Smooth muscle cell (in vitro differentiated cells): ENCODE data around the gene LNX2.

DNA sequence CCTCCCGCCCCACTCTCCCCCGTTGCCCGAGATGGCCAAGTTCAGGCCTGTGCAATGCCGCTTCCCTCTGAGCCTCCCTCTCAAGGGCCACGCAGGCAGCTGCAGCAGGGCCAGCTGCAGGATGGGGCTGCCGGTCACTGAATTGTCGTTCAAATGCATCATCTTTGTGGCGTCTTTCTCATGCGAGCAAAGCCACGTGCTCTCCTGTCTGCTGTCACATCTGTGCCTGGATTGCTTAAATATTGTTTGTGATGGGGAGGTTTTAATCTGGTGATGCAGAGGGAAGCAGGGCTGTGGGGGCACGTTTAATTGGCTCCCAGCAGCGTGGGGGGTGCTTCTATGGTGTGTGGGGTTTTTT is 26.6 kb downstream of the SHISA2 start:
- RAMPAGE, long total RNA = no peak

GRCh38 chr13:26254573-26255056 is 686 bp downstream of the CDK8 start:
- RAMPAGE, long total RNA = no peak

DNA sequence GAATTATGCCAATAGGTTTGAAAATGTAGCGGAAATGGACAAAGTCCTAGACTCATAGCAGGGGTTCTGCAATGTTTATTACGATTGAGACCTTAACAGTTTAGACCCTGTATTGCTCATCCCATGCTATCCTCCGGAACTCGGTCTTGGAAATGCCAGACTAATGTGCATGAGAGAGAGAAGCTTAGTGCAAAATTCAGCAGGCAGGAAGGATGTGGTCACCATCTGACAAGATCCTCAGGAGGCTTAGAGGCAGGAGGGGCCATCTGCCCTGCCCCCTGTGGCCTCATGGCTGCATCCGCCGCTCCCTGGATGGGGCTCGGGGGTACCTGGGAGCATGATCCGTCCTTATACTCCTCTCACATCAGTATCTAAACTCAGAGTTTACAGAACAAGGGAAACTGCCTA is 39.4 kb downstream of the GPR12 start:
- RAMPAGE, long total RNA = no peak

- RAMPAGE, long total RNA = no peak
These were observed 195.5 kb upstream of the GPR12 start for GRCh38 chr13:26956176-26956457.

GRCh38 chr13:26972017-26972452 is 199.6 kb downstream of the USP12 start:
- RAMPAGE, long total RNA = no peak

DNA sequence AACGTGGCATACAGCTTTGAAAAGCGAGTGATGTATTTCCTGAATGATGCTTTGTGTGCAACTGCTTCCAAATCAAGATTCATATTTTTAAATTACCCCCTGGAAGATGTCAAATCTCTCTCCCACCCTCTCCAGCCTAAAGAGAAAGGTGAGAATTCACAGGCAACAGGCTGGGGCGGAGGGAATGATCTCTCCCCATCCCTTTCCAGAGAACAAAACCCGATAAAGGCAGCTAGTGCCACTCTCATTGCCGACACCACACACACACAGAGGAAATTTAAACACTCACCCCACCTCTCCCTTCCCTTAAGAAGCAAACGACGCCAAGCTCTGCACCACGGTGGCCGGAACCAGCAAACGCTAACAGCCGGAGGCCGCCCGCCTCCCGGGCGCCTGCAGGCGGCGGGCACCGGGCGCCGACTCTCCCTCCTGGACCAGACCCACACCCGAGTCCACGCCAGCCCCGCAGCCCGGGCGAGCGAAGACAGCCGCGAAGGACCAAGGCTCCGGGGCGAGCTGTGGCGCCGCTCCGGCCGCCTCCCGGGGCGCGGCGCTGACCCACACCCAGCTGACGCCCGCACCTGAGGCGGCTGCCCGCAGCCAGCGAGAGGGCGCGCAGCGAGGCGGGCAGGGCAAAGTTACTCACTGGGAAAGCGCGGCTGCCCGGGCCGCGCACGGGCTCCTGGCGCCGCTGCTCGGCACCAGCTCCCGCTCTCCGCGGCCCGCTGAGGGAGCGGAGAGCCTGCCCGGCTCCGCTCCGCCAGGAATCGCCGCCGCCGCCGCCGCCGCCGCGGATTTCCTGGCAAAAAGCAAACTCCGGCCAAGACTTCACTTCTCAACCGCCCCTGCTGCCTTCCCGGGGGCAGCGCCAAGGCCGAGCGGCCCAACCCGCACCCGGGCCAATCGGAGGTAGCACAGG is at the start of gene LNX2:
TSS of gene LNX2 (minus strand) at position 801 of the 919 bp plus-strand sequence.
- RAMPAGE, long total RNA = no peak

GRCh38 chr13:27868784-27869137 is 51.0 kb upstream of the PDX1 start:
- RAMPAGE, long total RNA = no peak

GRCh38 chr13:27917070-27917895 is 2.5 kb upstream of the PDX1 start:
- RAMPAGE, long total RNA = no peak

DNA sequence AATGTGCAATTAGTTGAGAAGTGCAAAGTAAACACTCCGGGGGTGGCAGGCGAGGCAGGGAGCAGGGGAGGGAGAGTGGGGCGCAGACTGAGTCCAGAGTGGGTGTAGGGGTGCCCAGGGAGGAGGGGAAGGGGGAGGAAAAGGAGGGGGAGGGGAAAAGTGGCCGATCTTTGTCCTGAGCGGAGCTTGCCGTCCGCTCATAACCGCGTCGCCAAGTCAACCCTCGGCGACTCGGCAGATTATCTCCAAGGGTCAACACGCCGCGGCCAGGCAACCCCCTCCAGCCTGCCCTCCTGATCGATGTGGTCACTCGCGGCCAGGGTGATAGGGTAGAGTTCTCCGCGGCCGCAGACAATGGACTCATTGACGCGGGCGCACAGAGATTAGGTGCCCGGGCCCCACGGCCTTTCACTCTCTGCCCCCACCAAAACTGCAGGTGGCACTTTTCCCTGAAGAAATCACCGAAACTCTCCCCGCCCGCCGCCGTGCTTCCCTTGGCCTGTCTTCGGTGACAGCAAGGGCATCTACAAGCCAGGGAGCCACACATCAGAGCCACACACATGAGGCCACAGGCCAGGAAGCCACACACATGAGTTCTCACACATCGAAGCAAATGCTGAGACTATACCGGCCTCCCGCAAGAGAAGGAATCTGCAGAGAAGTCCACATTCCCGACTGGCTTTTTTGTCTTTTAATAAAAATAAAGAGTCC is 1.7 kb upstream of the PDX1 start:
- RAMPAGE, long total RNA = no peak

DNA sequence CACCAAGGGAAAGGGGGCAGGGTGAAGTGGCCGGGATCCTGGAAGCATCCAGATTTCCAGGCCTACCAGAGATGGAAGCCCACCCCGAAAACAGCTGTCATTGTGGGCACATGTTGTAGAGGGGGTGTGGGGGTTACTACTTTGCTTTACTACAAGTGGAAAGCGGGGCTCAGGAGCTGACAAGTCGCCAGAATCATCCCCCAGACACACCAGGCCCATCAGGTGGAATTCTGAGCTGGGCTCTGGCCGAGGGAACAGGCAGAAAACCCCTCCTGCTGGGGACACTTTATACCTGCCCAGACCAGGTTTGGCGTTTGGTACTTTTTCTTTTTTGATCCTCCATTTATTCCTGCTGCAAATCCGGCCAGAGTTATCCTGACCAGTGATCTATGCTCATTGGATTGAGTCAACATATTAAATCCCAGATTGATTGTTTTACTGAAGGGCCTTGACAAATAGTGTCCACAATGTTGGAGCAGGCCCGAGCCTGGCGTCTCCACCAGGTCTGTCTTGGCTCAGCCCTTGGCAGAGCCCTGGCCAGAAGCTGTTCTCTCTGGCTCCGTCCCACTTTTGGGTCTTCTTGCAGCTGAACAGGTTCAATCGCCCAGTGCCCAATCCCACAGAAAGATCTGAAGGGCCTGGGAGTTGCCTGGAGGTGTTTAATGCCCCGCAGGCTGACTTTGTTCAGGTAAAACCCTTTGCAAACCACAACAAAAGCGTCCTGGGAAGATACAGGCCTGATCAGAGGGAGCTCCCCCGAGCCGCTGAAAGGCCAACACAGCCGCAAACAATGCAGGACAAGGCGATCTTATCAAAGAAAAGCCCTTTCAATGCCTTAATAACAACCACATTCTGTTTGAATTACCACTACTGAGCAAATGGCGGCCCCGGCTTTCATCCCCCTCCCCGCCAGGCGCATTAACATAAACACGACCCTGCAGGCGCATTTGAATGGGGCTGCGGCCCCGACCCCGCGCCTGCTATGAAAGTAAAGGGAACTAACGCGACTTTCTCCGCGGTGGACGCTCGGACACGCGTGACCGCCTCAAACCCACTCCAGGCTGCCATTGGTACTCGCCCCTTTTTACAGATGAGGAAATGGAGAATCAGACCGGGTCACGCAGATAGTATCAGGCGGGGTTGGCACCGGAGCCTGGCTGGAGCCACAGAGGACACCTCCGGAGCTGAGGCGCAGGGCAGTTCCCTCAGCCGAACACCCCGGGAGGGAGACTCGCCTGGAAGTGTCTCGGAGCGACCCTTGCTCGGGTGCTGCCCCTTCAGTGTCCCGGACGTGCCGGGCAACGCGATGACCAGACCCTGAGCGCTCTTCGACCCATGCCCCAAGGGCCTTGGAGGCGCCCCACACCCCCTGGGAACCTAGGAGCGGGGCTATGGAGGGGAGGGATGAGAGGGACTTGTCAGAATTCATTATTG is 3.3 kb downstream of the CDX2 start:
- RAMPAGE, long total RNA = no peak

DNA sequence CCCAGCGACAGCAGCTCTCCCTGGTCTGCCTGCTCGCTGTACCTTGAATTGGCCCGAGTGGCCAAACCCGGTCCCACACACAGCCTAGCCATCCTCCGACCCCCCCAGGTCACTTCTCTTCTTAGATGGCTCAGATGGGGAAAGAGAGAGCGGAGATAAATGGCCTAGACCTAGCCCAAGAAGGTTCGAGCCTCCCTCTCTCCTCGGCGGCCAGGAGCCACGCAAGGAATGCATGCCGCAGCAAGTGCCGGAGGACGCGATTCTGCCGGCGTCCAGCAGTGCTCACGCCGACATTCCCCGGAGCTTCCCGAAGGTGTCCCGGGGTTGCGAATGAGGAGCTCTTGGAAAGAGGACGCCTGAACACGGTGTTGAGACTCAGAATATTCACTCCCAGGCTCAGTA is 1.2 kb downstream of the CDX2 start:
- RAMPAGE, long total RNA = no peak

- RAMPAGE, long total RNA = no peak
These were observed 984 bp downstream of the FLT3 start for GRCh38 chr13:28099358-28099826.

- RAMPAGE, long total RNA = no peak
These were observed 77.1 kb downstream of the PAN3 start for GRCh38 chr13:28215158-28216168.

GRCh38 chr13:28256028-28256675 is 117.8 kb downstream of the PAN3 start:
- RAMPAGE, long total RNA = no peak

DNA sequence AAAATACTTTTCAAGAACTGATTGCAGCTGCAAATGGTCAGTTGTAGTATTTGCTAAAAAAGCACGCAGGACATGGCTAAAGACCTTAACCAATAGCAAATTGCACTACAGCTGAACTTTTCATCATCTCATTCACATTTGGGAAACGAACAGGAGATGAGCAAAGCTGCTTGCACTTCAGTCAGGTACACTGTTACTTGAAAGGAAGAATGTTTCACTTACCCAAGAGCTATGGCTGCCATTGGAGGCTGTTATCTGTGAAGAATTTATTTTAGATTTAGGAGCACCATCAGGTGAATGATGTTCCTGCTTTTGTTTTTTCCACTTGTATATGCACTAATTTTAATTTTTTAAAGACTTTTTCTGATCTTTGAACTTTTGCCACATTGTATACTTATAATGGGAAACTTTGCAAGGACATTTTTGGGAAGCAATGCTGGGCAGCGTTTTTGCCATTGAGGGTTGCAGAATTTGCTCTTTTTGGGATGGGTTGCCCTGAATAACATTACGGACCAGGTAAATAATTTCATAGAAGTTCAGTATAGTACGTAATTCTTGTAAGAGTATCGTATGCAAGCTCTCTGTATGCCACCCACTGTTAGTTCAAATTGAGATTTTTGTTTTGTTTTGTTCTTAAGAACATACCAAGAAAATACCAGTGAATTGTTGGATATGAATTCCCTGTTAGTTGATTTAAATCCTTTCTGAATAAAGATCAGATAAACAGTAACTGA is 154.3 kb downstream of the PAN3 start:
- RAMPAGE, long total RNA = no peak

DNA sequence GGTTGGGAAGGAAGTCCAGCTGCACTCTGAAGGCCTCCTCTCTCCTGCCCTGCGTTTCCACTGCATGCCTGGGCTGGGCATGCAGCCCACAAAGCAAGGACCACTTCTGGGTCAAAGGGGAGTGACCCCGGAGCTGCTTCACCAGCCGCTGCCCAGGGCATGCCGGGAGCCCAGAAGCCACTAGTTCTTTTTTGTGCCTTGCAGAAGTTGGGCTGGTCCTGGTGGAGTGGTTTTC is 166.7 kb downstream of the FLT1 start:
- RAMPAGE, long total RNA = no peak

- RAMPAGE, long total RNA = no peak
These were observed 165.2 kb downstream of the FLT1 start for GRCh38 chr13:28329651-28330229.

DNA sequence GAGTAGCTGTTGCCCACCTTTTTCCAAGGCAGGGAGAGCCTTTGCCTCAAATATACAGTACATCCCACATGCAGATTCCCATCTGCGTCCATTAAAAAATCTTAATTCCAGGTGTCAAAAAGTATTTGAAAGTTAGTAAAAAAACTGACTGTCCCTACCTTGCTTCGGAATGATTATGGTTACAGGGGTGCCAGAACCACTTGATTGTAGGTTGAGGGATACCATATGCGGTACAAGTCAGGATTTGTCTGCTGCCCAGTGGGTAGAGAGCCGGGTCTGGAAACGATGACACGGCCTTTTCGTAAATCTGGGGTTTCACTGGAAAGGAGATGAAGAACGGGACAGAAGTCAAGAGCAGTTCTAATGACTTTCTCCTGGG is 67.9 kb downstream of the FLT1 start:
- RAMPAGE, long total RNA = no peak

DNA sequence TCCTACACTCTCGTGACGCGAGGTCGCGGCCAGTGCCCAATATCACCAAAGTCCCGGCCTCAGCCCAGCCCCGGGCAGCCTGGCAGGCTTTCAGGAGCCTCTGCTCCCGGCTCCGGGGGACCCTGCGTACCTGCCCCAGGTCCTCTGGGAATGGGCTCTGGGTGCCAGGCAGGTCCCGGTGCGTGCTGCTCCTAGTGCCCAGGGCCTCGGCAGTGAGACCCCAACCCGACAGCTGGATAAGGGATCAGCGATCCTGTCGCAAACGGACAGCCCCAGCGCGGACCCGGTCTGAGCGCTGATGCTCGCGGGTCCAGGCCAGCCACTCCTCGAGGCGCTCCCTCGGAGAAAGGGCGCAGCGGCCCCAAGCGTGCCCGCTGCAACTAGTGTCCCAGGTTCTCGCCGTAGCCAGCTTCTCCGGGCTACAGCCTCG is 659 bp downstream of the FLT1 start:
- RAMPAGE, long total RNA = no peak

DNA sequence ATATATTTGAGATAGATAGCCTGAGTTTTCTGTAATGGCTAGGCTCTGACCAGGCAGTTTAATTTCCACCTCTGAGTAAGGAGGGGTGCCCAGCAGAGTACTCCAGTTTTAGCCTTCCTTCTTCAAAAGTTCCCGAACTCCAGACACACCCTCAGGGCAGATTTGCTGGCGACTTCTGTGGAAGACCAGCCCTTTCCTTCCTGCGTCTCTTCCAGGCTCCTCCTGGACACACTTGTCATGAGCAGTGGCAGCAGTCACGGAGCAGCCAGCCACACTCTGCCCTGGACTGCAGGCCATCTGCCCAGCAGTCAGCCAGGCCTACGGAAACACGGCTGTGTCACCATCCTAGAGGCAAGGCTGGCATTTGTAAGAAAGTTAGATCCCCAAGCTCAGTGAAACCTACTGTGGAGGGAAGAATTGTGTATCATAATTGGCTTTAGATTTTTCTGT is 6.6 kb upstream of the FLT1 start:
- RAMPAGE, long total RNA = no peak